Placental epithelial cell (primary cell): Measurements from ENCODE around the gene SEPTIN9.

DNA sequence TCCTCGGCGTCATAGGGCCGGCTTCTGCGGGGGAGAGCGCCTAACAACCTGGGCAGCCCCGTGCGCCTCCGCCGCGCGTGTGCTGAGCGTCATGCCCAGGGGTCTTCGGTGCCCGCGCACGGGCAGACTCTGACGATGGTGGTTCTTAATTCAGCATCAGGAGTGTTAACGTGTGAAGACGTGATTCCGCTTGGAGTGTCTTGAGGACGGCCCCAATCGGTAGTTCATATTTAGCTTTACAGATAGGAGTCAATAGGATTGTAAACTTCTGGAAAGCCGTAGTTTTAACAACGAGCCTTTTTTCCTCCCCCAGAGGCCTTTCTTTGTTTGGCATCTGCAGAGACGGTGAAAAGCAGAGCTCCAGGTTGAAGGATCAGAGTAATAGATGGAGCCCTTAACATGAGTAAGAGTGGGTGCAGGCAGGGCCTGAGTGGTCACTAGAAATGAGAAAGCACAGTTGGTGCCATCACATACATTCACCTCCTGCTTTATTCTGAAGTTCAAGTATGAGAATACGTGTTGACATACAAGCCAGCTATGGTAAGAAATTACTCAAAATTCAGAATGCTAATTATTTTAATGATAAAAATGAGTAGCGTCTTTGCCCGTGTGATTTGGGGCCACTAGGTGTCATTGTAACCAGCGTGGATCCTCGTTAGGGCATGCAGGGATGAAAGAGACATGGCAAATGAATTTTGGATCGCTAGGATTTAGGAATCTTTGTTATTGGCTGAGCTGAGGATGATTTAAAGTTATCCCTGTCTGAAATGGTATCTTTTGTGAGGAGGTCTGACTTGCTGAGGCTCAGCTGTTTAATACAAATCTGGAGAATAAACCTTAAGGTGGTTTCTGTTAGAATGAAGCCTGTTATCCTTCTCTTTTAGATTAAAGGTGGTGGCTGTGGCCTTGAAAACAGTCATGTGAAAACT is 18.5 kb downstream of the PRCD start:
- CAGE, long polyA plus RNA: no peak

GRCh38 chr17:76582556-76583176 is 3.0 kb downstream of the ST6GALNAC2 start:
- CAGE, long polyA plus RNA: no peak

GRCh38 chr17:76584454-76585613 is 826 bp downstream of the ST6GALNAC2 start:
- CAGE, long polyA plus RNA: no peak

DNA sequence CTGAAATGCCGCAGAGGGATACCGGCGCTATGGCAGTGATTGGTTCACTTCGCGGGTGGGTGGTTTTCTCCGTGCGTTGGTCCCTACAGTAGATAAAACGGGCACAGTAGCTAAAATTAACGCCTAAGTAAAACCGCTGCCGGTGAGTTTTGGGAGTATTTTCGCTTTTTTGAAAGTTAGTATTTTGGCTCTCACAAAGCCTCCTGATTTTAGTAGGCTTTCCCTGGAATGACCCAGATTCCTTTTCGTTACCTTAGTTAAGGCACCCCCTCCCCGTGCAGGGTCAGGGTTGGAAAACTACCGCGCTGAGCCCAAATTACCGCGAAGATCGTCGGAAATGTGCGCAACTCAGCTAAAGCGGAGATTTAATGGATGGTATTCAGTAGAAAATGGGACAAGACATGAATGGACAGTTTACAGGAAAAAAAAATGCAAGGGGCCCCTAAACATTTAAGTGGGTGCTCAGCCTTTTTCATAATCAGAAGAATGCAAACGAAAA is 28.4 kb upstream of the ST6GALNAC1 start:
- CAGE, long polyA plus RNA: no peak

DNA sequence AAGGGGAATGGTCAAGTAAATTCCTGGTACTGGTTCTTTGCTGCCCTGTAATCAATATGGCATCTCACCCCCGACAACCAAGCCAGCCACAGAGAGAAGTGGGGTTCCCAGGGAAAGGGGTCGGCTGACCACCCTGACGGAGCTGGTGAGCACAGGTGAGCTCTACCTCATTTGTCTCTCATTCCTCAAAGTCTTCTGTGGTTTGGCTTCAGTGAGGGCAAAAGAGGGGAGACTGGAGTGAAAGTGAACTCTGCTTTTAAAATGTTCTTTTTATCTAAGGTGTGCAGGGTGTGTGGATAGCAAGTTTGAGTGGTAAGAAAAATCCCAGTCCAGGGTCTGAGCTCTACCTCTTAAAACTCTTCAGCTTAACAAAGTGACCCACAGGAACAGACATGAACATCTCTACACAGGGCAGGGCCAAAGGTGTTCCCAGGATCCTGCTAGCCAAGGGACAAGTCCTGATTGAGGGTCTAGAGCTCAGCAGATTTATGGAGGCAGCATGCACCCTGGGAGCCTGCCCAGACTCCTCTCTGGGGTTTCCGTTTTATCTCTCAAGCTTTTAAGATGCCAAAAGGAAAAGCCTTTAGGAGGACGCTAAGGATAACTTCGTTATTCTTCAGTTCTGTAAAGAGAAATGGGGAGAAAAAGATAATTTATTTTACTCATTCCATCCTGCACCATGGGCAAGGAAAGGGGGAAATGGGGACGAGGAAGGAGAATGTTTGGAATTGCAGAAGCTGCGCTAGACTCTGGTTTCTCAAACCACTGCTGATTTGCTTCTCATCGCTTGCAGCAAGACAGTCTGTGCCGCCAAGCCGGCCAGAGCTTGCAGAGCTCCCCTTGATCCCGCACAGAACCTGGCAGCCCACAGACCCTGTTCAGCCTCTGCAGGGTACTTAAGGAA is 30.3 kb downstream of the MXRA7 start:
- CAGE, long polyA plus RNA: no peak

GRCh38 chr17:76841762-76842486 is 26.3 kb upstream of the MGAT5B start:
- CAGE, long polyA plus RNA: no peak

DNA sequence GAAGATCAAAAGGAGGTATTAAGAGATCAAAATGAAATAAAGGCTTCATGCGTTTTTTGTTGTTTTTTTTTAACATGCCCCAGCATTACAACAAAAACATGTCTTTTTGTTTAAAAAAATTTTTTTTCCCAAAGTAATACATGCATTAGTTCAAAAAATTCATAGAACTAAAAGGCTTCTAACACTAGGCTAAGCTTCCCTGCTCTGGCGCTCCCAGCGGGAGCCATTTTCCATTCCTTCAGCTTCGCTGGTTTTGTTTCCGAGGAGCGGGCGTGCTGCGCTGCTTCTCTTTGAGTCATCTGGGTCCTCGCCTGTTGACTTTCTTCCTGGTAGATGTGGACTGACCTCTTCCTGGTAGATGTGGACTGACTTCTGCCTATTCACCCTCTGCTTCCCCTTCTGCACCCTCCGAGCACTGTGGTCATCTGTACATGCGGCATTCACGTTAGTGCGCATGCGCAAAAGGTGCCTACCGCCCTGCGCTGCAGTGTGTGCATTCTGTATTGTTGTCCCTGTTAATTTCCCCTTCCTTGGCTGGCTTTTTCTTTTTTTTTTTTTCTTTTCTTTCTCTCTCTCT is 40.8 kb upstream of the SEC14L1 start:
- CAGE, long polyA plus RNA: no peak

- CAGE, long polyA plus RNA: no peak
Observed at GRCh38 chr17:77106737-77107416, 33.9 kb upstream of the SEC14L1 start.

- CAGE, long polyA plus RNA: no peak
Observed at GRCh38 chr17:77115477-77115920, 25.3 kb upstream of the SEC14L1 start.

DNA sequence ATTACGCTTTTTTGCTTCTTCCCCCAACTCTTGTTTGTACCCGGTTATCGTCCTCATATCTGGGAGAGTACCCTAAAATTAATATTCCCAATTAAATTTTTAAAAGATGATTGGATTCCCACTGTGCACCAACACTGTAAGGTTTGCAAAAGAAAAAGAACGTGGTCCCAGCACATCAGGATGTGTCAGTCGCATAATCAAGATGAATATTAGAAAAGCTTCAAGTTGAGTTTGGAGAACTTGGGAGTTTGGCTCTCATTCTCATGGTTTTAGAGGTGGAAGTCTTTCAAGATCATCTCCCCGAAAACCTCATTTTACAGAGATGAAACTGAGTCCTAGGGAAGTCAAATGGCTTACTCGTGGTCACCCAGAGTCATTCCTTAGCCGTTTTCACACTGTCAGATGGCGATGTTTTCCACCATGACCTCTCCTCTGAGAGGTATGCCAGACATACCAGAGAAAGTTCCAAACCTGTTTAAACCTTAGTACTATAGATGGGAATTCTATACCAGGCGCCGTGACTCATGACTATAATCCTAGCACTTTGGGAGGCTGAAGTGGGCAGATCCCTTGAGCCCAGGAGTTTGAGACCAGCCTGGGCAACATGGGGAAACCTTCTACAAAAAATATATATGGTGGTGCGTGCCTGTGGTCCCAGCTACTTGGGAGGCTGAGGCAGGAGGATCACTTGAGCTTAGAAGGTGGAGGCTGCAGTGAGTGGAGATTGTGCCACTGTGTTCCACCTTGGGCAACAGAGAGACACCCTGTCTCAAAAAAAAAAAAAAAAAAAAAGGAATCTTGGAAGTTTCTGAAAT is 1.2 kb downstream of the SEC14L1 start:
- CAGE, long polyA plus RNA: no peak

- CAGE, long polyA plus RNA: no peak
Observed at GRCh38 chr17:77164500-77165037, 23.8 kb downstream of the SEC14L1 start.

- CAGE, long polyA plus RNA: no peak
Observed at GRCh38 chr17:77170111-77170421, 29.3 kb downstream of the SEC14L1 start.

GRCh38 chr17:77228176-77228934 is 52.9 kb upstream of the SEPTIN9 start:
- CAGE, long polyA plus RNA: no peak

GRCh38 chr17:77281383-77282429 is at the start of gene SEPTIN9:
Gene SEPTIN9, plus strand, starts transcription at chr17:77281499.
- CAGE, long polyA plus RNA: no peak

DNA sequence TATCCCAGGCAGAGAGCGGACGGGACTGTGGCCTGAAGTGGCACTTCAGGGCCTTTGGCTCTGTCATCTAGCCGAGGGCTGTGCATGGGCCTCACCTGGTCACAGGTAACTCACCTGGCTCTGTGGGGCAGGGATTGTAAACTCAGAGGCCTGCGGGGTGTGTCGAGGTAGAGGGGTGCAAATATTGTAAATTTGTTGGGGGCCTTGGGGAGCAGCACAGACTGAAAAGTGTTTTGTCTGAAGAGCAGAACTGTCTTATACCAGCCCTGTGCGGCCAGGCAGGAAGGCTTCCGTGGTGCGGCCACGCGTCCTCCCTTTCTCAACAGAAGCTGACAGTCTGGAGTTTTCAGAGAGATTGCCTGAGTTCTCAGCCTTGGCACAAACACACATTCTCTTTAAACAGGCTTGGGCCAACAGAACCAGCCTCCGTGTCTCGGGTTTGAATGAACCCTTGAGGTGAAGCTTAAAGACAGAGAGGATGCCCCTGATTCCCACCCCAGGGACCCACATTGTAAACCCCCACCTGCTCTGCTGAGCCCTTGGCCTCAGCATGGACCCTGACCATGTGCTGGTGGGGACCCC is 37.5 kb downstream of the SEPTIN9 start:
- CAGE, long polyA plus RNA: no peak

DNA sequence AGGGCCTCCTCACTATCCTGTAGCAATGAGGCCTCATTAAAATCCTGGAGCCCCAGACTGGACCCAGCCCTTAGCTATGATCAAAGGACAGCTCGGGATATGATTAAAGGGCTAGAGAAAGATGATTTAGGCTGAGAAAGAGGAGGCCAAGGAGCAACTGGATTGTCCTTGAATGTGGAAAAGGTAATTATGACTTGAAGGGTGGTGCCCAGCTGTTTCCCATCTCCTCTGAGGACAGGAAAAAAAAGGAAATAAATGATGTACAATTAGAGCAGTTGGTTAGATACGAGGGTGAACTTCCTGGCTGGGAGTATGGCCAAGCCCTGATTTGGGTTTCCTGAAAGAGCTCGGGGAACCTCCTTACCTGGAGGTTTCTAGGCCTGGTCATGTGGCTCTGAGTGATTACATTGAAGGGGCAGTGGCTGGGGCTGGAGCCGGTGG is 89.5 kb downstream of the SEPTIN9 start:
- CAGE, long polyA plus RNA: no peak

DNA sequence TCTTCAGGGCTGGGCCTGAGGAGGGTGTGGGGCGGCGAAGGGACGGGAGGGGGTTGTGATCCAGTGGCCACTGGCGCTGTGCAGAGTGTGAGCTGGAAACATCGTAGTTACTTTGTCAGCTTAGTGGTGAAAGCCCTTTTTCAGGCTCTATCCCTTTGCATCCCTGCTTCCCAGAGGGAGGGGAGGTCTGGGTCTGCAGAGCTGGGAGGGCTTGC is 93.4 kb downstream of the SEPTIN9 start:
- CAGE, long polyA plus RNA: no peak

- CAGE, long polyA plus RNA: no peak
Observed at GRCh38 chr17:77388141-77389164, 107.2 kb downstream of the SEPTIN9 start.

- CAGE, long polyA plus RNA: no peak
Observed at GRCh38 chr17:77498381-77499596, 217.5 kb downstream of the SEPTIN9 start.

DNA sequence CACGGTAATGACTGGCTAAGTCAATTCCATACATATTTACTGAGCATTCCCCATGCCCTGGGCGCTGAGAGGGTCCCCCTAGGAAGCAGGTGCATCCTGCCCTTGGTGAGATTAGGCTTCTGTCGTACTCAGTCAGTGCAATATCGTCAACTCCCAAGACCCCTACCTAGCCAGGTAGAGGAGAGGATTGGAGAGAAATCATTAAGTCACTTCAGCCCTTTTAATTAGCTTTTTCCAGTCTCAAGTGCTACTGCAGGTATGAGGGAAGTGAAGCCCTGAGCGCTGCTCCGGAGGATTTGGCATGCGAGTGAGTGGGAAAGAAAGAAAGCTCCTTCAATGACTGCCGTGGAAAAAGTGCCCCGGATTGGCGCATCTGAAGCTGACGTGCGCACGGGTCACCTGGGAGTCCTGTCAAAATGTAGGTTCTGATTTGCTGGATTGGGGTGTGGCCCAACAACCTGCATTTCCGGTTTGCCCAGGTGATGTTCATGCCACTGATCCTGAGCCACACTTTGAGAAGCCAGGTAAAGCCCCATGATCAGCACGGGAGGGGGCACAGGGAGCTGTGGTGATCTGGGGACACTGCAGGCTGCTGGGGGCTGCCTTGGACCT is 309.9 kb downstream of the SEPTIN9 start:
- CAGE, long polyA plus RNA: no peak